ENCODE data around the gene LMNB1.

DNA sequence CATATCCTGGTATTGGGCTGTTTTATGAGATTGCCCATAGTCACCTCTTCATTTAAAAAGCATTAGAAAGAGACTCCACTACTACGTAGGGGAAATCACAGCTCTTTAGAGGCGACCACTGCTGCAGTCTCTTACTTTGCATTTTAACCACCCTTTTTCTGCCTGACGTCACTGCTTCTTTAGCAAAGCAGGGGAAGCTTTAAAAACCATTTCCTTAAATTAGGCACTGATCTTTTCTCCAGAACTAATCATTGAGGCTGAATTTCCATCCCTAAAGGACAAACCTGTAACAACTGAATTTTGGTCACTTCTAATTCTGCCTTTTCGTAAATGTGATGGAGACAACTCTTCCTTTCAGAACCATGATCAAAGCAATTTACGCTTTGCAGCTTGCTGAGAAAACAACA is 38.9 kb downstream of the ZNF608 start:
- PRO-cap, result no peak
- RAMPAGE, long total RNA, 2 experiments, result no peak in any of the 2 experiments

DNA sequence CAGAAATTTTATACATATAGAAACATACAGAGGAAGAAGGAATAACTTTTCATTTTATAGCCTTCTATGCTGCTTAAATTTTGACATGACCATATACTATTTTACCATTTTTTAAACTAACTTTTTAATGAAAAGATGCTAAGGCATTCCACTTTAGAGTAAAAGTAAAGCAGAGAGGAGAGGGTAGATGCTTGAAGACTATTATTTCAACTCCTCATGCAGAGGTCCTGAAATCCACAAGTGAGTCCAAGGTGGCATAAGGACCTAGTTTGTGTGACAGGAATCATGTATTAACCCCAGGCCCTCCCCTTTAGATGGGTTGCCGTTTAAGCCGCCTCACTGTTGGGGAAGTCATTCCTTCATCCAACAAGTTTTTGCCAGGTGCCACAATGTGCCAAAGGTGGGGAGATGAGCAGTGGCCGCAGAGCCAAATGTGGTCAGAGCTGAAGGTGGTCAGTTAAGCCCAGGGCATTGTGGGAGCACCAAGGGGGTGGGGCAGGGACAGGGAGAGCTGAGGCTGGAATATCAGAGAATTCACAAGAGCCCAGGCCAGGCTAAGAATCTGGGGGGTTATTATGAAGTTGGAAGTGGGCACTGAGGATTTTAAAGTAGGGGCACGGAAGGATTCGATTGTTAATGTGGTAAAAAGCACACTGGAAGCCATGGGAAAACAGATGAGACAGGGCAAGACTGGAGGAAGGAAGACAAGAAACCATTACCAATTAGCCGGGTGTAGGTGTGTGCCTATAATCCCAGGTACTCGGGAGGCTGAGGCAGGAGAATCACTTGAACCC is 35.0 kb downstream of the ZNF608 start:
- PRO-cap, result no peak
- RAMPAGE, long total RNA, 2 experiments, result start-site peak on the minus strand in 1 of 2 experiments, centred at position 279 of the sequence, 17 reads per replicate

- PRO-cap, result bidirectional peak, plus-strand start at chr5:124749001, minus-strand start at chr5:124748837
- RAMPAGE, long total RNA, 2 experiments, result no peak in any of the 2 experiments
These were observed 2.4 kb upstream of the ZNF608 start for GRCh38 chr5:124748946-124749079.

DNA sequence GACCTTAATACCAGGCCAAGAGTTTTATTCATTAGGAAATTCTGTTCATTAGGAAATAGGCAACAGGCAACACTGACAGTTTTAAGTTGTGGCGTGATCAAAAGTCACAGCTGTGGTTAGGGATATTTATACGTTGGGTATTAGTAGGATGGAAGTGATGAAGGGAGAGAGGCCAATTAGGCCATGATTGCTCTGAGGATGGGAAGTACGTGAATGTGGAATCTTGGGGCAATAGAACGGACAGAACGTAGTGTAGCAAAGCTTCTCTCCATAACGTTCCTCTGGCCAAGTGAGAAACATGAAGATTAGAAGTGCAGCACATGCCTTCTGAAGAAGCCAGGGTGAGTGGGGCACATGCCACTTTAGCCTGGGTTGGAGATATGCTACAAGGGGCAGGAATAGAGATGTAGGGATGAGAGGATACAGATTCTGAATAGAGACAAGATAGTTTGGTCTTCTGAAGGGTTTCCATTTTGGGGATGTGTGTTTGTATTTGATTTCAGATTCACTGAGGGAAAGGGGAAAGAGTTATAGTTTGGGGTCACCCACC is 290.2 kb upstream of the ZNF608 start:
- PRO-cap, result no peak
- RAMPAGE, long total RNA, 2 experiments, result no peak in any of the 2 experiments

GRCh38 chr5:125485013-125485822 is 738.8 kb upstream of the ZNF608 start:
- PRO-cap, result no peak
- RAMPAGE, long total RNA, 2 experiments, result no peak in any of the 2 experiments

- PRO-cap, result no peak
- RAMPAGE, long total RNA, 2 experiments, result no peak in any of the 2 experiments
These were observed 85.6 kb downstream of the ALDH7A1 start for GRCh38 chr5:126509335-126509983.

DNA sequence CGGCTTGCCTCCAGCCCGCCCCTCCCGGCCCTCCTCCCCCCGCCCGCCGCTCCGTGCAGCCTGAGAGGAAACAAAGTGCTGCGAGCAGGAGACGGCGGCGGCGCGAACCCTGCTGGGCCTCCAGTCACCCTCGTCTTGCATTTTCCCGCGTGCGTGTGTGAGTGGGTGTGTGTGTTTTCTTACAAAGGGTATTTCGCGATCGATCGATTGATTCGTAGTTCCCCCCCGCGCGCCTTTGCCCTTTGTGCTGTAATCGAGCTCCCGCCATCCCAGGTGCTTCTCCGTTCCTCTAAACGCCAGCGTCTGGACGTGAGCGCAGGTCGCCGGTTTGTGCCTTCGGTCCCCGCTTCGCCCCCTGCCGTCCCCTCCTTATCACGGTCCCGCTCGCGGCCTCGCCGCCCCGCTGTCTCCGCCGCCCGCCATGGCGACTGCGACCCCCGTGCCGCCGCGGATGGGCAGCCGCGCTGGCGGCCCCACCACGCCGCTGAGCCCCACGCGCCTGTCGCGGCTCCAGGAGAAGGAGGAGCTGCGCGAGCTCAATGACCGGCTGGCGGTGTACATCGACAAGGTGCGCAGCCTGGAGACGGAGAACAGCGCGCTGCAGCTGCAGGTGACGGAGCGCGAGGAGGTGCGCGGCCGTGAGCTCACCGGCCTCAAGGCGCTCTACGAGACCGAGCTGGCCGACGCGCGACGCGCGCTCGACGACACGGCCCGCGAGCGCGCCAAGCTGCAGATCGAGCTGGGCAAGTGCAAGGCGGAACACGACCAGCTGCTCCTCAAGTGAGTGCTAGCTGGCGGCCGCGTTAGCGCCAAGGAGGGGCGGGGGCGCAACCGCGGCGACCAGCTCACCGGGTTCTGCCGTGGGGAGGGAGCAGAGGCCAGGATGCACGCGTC is at the start of gene LMNB1:
Gene LMNB1, plus strand, starts transcription at position 49 of the 894 bp plus-strand sequence.
- PRO-cap, result bidirectional peak, plus-strand start at position 73 of the sequence, minus-strand start outside the sequence; bidirectional peak, plus-strand start at position 732 of the sequence, minus-strand start at position 751 of the sequence; unidirectional peak, minus-strand start at position 751 of the sequence
- RAMPAGE, long total RNA, 2 experiments, result start-site peak on the plus strand in 1 of 2 experiments, centred at position 59 of the sequence, 35 reads per replicate

- PRO-cap, result no peak
- RAMPAGE, long total RNA, 2 experiments, result no peak in any of the 2 experiments
These were observed 111.0 kb downstream of the MARCHF3 start for GRCh38 chr5:126919108-126920092.

DNA sequence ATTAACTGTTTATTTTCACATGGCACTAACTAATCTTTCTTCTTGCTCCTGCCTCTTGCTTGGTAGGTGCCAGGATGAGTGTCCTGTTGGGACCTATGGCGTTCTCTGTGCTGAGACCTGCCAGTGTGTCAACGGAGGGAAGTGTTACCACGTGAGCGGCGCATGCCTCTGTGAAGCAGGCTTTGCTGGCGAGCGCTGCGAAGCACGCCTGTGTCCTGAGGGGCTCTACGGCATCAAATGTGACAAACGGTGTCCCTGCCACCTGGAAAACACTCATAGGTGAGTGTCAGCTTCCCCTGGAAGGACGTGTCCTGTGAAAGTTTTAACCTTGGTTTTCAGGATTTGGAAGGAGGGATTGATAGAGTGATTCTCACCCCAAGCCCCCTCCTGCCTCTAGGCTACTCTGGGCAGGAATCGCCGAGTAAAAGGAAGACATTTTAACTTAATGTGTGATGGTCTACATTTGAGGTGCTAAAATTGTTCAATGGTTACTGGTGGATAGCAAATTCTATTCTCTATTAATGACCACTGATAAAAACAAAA is 107.0 kb upstream of the PRRC1 start:
- PRO-cap, result no peak
- RAMPAGE, long total RNA, 2 experiments, result no peak in any of the 2 experiments

DNA sequence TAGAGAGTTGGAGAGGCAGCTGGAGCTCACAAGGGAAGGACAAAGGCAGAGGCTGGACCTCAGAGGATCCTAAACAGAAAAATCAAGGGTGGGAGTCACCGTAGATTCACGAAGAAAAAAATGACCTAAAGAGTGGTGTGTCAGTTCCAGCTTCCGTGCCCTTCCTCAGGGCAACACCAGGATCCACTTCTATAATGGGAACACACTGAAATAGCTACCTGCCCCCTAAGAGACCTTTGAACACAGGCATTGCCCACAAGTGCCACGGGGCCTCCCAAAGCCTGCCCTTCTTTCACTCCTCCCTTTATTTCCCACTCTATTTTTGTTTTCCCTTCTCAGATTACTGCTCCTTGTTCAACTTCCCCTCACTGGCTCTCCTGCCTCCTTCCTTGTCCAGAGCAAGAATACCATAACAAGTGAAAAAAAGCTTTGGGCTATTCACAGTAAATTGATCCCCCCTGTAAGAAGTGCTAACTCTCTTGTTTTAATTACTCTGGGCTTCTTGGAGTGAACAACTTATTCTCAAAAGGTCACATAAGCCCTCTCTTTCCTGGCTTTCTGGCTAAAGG is 11.1 kb downstream of the CTXN3 start:
- PRO-cap, result no peak
- RAMPAGE, long total RNA, 2 experiments, result no peak in any of the 2 experiments

DNA sequence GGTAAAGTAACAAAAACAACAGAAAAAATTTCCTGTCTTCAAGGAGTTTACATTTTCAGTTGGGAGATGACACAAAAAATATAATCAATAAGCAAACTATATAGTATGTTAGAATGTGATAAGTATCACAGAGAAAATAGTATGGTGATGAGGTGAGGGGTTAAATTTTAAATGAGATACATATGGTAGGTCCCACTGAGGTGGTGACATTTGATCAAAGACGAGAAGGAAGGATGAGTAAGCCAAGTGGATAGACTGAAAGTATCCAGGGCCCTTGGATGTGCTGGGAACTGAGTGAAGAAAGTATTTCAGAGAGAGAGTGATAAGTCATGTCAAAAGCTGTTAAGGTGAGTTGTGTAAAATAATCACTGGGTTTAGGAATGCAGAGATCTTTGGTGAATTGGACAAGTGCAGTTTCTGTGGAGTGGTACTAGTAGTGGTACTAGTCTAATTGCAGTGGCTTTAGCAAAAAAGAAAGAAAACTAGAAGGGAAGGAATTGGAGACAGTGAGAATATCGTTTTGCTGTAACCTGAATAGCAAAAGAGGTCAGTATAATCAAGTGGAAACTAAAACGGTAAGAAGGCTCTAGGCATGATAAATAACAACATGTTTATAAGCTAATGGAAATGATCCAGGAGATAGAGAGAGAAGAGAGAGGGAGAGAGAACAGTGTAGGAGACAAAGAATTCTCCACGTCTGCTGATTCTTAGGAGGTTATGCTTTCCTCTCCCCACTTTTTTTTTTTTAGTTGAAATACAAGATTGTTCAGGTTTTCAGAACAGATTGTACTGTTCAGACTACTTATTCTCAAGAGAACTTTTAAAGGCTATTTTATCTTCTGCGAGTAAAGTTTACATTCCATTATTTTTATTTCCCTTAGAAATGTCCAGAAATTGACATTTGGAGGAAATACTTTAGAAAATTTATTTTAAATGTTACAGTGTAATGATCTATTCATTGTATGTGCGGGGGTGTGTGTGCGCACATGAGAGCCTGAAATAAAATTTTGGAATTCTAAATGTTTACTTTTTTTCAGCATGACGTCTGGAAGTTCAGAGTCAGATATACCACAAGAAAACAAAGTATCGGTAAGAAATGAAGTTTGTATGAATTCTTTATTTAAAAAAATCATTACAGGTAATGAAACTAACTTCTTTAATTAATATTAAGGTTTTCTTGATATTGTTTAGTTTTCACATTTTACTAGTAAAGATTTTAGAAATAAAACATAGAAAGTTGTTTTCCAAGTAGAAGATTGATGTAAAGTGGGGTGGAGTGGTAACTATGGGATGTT is 3.9 kb downstream of the CCDC192 start:
- PRO-cap, result no peak
- RAMPAGE, long total RNA, 2 experiments, result no peak in any of the 2 experiments

- PRO-cap, result no peak
- RAMPAGE, long total RNA, 2 experiments, result no peak in any of the 2 experiments
These were observed 30.9 kb downstream of the SLC12A2 start for GRCh38 chr5:128114373-128114863.

- PRO-cap, result no peak
- RAMPAGE, long total RNA, 2 experiments, result no peak in any of the 2 experiments
These were observed 117.7 kb downstream of the SLC12A2 start for GRCh38 chr5:128201057-128201875.

GRCh38 chr5:129905108-129906251 is 1.2 kb downstream of the CHSY3 start:
- PRO-cap, result no peak
- RAMPAGE, long total RNA, 2 experiments, result no peak in any of the 2 experiments

DNA sequence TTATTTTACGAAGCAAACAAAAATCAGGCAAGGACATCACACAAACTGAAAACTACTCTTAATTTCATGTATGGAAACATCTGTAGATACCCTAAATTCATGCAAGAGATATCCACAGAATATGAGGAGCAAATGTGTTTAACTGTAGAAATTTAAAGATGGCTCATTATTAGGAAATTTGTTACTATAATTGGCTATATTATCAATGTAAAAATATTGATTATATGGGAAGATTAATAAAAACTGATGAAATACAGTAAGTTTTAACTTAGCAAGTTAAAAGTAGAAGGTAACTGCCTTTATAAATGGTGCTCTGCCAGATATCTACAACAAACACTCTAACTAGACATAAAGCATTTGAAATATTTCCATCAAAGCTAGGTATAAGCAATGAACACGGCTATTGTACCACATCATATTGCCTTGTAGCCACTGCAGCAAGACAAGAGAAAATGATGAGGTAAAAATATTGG is 315.5 kb downstream of the CHSY3 start:
- PRO-cap, result no peak
- RAMPAGE, long total RNA, 2 experiments, result no peak in any of the 2 experiments

GRCh38 chr5:131212478-131213025 is 41.8 kb downstream of the LYRM7 start:
- PRO-cap, result no peak
- RAMPAGE, long total RNA, 2 experiments, result no peak in any of the 2 experiments

- PRO-cap, result no peak
- RAMPAGE, long total RNA, 2 experiments, result no peak in any of the 2 experiments
These were observed 18.6 kb upstream of the CDC42SE2 start for GRCh38 chr5:131245211-131245615.

GRCh38 chr5:131279150-131279645 is 15.3 kb downstream of the CDC42SE2 start:
- PRO-cap, result no peak
- RAMPAGE, long total RNA, 2 experiments, result no peak in any of the 2 experiments

DNA sequence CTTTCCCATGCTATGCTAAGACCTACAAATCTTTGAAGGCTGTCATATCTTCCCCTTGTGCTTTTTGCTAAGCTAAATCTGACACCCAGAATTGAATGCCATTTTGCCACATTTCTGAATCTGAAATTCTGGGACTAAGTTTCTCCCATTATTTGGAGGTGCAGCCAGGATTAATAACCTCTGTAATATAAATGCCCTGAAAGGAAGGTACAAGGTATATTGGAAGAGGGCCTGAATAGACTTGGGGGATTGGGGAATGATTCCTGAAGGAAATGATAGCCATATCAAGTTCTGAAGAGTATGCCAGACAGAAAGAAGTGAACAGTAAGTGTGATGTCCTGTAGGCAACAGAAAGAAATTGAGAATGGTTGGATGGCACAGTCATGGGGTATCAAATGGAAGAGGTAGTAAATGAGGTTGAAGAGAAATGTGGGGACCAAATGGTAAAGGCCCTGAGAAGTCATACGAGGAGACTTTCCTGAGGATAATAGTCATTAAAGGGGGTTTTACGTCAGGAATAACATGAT is 34.9 kb downstream of the CDC42SE2 start:
- PRO-cap, result no peak
- RAMPAGE, long total RNA, 2 experiments, result no peak in any of the 2 experiments

GRCh38 chr5:131379065-131379551 is 115.3 kb downstream of the CDC42SE2 start:
- PRO-cap, result no peak
- RAMPAGE, long total RNA, 2 experiments, result no peak in any of the 2 experiments

All from prostate gland (tissue), 2 donors.